Mesenchymal stem cell of the bone marrow (primary cell): Measurements from ENCODE around the genes COL4A2 and RAB20.

DNA sequence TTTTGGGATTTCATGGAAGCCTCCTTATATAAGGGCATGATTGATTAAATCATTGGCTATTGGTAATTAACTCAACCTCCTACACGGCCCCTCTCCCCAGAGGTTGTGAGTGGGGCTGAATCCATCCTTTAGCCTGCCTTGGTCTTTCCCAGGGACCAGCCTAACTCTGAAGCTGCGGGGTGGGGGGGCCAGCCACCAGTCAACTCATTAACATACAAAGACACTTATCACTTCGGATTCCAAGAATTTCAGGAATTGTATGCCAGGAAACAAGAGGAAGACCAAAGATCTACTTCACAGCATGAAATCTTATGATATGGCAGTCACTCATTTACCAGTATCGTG, 9.9 kb downstream of the COL4A1 start:
- CAGE, long polyA plus RNA = no peak

- CAGE, long polyA plus RNA = no peak
Measured at GRCh38 chr13:110307220-110308061, at the start of gene COL4A2. Gene COL4A2 (plus strand): TSS chr13:110307284.

DNA sequence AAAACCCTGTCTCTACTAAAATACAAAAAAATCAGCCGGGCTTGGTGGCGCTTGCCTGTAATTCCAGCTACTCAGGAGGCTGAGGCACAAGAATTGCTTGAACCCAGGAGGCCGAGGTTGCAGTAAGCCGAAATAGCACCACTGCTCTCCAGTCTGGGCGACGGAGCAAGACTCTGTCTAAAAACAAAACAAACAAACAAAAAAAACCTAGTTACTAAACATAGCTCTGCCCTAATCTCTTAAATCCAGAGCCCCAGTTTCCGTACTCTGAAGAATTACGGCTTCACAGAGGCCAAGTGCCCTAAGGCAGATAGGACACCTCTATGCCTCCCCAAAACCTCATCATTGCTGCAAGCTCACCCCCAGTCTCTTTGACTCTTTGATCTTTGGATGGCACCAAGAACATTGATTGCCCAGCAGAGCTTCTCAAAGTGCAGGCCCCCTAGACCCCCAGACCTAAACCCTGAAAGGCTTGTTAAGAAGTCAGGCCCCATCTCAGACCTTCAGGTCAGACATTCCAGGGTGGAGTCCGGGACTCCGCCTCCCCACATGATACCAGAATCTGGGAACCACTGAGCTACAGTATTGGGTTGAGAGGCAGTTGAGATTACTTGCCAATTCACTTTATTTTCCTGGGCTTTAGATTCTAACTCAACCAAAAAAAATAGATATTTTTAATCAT, 2.9 kb downstream of the COL4A2 start:
- CAGE, long polyA plus RNA = no peak

DNA sequence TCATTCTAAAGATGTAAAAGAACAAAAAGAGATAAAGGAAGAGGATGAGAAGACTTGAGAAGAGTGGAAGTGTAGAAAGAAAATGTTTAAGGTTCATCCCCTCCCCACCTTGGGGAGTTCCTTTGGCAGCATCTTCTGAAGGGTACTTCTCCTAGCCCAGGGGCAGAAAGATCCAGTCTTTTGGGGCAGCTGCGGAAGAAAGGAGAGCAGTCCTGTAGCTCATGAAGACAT, 33.3 kb downstream of the COL4A2 start:
- CAGE, long polyA plus RNA = no peak

- CAGE, long polyA plus RNA = no peak
Measured at GRCh38 chr13:110359934-110360492, 52.9 kb downstream of the COL4A2 start.

- CAGE, long polyA plus RNA = no peak
Measured at GRCh38 chr13:110371504-110372505, 64.7 kb downstream of the COL4A2 start.

DNA sequence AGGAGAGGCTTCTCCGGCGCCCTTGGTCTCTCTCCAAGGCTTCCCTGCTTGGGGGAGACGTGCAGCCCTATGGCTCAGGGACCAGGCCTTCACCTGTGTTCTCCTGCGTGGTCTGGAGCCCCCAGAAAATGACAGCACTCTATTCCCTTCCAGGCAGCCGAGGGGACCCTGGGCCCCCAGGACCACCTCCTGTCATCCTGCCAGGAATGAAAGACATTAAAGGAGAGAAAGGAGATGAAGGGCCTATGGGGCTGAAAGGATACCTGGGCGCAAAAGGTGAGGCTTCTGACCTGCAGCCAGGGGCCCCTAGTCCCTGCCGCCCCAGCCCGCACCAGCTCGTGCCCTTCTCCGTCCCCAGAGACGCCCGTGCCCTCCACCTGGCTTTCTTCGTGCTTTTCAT, 76.8 kb downstream of the RAB20 start:
- CAGE, long polyA plus RNA = no peak

DNA sequence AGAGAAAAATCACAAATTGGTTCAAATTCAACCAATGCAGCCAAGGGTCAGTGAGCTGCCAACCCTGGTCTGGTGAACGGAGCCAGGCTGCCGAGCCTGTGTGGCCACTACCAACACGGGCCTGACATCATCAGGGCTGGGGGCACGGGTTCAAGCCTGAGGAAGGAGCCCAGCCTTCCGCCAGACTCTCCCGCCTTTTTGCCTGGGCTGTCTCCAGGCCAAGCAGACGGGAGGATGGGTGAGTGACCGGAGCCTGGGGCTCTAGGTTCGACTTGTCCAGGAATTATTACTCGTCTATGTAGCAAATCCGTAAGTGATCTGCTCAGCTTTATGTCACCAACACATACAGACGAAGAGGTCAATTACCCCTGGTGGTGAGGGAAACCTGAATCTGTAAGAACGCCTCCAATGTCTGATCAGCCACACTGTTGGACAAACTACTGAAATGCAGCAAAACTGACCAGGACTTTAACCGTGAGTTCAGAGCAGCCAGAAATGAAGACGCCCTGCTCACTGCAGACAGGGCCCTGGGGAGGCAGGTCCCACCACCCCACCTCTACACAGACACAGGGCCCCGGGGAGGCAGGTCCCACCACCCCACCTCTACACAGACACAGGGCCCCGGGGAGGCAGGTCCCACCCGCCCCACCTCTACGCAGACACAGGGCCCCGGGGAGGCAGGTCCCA, 31.8 kb downstream of the RAB20 start:
- CAGE, long polyA plus RNA = no peak

GRCh38 chr13:110536037-110536843, 25.3 kb downstream of the RAB20 start:
- CAGE, long polyA plus RNA = no peak

GRCh38 chr13:110560961-110561994, at the start of gene RAB20:
Gene RAB20 (minus strand): TSS chr13:110561722.
- CAGE, long polyA plus RNA = no peak

- CAGE, long polyA plus RNA = no peak
Measured at GRCh38 chr13:110561995-110562377, 464 bp upstream of the RAB20 start.

DNA sequence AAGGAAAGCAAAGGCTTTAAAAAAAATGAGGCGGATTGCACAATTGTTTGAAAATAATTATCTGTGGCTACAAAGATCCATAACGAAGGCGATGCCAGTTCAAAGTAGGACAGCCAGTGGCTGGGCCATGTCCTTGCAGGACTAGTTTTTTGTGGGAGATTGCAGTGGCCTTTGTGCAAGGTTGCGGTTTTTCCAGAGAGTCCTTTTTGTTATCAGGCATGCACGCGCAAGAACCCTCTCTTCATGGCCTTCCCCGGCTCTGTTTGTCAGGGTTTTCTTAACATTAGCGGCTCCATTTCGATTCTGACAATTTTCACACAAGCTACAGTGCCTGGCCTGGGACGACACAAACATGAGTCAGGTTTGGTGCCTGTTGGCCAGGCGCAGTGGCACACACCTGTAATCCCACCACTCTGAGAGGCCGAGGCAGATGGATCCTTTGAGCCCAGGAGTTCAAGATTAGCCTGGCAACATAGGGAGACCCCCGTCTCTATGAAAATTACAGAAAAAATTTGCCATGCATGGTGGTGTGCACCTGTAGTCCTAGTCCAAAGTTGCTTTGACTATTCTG, 1.8 kb upstream of the RAB20 start:
- CAGE, long polyA plus RNA = no peak

DNA sequence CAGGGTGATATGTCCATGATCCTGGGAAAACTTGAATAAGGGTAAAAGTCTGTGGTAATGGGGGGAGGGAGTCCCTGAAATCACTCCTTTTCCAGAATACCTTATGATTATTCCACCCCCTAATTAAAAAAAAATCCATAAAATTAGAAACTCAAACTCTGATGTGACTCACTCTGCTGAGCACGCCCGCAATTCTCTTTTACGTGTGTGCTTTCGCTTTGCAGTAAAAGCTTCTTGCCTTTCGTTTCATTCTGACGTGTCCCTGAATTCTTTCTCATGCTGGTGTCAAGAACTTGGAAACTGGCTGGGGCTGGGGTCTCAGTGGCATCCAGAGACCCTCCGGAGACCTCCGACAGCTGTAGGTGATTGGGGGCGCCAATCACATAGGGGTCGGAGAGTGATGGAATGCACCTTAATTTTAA, 4.2 kb upstream of the NAXD start:
- CAGE, long polyA plus RNA = no peak

DNA sequence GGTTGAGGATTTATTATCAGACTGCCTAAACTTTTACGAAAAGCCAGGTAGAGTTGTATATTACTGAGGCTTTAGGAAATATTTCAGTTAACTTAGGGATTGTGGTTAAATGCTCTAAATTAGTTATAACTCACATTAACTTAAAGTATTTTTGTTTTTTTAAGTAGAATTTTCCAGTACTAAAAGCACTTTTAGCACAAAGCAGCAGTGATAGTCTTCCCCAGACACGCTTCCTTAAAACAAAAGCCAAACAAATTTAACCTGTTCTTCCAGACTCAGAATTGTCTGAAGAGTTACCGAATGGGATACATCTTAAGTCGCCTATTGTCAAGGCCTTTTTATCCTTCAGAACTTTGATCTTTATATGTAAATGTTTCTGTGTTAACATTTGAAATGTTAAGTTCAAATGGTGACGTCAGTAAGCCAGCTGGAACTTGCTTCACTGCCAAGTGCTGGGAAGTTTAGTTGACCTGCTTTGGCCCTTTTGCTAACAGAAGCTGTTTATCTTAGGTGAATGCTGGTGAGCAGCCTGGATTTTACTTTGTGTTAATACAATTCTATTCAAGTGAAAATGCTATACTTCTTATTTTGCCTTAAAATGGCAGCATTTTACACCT, 1.8 kb downstream of the NAXD start:
- CAGE, long polyA plus RNA = no peak

- CAGE, long polyA plus RNA = no peak
Measured at GRCh38 chr13:110628721-110629317, 13.5 kb downstream of the NAXD start.

DNA sequence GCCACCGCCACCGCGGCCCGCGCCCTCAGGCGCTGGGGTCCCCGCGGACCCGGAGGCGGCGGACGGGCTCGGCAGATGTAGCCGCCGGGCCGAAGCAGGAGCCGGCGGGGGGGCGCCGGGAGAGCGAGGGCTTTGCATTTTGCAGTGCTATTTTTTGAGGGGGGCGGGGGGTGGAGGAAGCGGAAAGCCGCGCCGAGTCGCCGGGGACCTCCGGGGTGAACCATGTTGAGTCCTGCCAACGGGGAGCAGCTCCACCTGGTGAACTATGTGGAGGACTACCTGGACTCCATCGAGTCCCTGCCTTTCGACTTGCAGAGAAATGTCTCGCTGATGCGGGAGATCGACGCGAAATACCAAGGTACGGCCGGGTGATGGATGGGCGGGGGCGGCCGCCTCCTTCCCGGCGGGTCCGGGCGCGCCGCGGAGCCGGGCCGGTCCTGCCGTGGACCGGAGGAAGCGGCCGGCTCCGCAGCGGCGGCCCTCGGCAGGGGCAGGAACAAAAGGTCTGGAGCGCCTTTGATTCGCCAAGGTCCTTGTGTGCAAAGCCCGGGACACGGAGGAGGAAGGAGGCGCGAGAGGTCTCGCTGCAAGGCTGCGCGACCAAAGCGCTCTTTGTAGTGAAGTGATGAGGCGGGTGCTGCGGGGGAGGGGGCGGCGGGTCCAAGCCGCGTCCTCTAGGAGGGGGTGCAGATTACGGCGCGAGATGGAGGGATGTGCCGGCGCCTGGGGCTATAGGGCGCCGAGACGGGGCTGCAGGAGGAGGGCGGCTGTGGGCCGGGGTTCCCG, 621 bp downstream of the ING1 start:
- CAGE, long polyA plus RNA = no peak

GRCh38 chr13:110954877-110955613, 40.2 kb upstream of the ANKRD10 start:
- CAGE, long polyA plus RNA = no peak

GRCh38 chr13:111082032-111082654, 33.0 kb upstream of the ARHGEF7 start:
- CAGE, long polyA plus RNA = no peak

DNA sequence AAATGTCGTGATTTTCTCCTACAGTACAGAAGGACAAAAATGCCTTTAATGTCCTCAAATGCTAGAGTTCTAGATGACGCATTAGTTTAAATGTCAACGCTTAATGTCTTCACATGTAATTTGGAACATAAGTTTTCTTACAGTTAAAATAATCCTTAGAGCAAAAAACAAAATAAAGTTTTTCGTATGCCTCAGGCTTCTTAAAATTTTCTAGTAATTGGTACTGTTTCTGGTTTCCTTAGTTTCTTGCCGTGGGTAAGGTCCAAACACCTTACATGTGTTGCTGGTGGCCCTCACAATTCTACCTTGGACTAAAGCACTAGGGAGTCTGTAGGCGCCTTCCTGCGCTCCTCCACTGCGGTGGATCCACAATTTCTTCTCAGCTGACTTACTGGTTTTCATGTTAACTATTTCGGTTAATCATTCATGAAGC, 37.5 kb downstream of the ARHGEF7 start:
- CAGE, long polyA plus RNA = no peak

- CAGE, long polyA plus RNA = no peak
Measured at GRCh38 chr13:111168028-111168693, 53.1 kb downstream of the ARHGEF7 start.